Astrocyte (in vitro differentiated cells and primary cell): ENCODE results near the genes FGF8 and NFKB2.

GRCh38 chr10:101146933-101147278 lies 15.8 kb downstream of the TLX1 start:
- PRO-cap = no peak
- RRBS, 2 experiments = no CpG with 5 or more reads among the region's 9 CpGs

GRCh38 chr10:101521544-101521976 lies 66.5 kb downstream of the POLL start:
- PRO-cap = no peak
- RRBS, 2 experiments = no CpG with 5 or more reads among the region's 2 CpGs

GRCh38 chr10:101575751-101576355 lies 12.2 kb downstream of the POLL start:
- PRO-cap = no peak
- RRBS, 2 experiments = no CpG with 5 or more reads among the region's 5 CpGs

DNA sequence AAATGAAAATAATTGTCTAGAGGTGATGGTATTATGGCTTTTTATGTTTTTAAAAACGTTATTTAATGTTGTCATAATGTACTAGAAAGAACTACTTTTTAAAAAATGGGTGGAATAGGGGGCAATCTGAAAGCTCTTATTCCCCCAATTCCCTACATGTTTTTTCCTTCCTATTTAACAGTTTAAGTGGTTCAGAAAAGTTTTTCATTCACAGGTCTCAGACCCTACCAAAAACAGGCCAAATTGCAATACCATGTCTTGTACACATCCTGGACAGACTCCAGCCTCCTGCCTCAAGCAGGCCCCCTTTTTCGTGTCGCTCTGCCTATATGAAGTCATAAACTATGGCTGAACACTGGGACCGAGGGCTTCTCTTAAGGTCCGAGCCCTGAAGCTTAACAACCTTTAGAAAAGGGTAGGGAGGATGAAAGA lies 1.4 kb downstream of the FBXW4 start:
- PRO-cap = no peak
- RRBS, 2 experiments = no CpG with 5 or more reads among the region's 5 CpGs

GRCh38 chr10:101695372-101695491 lies 262 bp upstream of the FBXW4 start:
- PRO-cap = no peak
- RRBS, 2 experiments = no CpG with 5 or more reads among the region's 3 CpGs

- PRO-cap = no peak
- RRBS, 2 experiments = 2% methylated on average over 34 to 51 of the region's 105 CpGs
Observed at GRCh38 chr10:101775587-101776334, at the start of gene FGF8. FGF8 (minus strand) TSS chr10:101776114.

GRCh38 chr10:102114230-102115306 lies 5.6 kb downstream of the LDB1 start:
- PRO-cap = bidirectional peak, plus-strand start at chr10:102115078, minus-strand start at chr10:102114941
- RRBS, 2 experiments = 2% methylated on average over 21 to 25 of the region's 63 CpGs

DNA sequence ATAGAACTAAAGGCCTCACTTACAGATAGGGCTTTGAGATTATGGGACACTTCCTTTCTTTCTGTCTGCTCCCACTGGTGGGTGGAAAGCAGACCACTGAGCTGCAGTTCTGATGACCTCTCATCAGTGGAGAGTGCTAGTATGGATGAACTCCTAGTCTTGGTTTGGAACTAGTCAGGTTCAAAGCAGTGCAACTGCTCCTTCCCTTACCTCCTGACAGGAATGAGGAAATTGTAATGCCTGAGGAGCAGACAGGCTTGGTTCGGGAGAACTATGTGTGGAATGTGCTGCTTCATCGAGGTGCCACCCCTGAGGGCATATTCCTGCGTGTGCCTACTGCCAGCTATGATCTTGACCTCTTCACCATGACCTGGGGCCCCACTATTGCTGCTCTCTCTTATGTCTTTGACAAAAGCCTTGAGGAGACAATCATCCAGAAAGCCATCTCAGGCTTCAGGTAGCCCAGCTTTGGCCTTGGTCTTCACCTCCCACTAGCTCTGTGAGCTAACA lies 27.5 kb upstream of the NFKB2 start:
- PRO-cap = no peak
- RRBS, 2 experiments = no CpG with 5 or more reads among the region's 3 CpGs

DNA sequence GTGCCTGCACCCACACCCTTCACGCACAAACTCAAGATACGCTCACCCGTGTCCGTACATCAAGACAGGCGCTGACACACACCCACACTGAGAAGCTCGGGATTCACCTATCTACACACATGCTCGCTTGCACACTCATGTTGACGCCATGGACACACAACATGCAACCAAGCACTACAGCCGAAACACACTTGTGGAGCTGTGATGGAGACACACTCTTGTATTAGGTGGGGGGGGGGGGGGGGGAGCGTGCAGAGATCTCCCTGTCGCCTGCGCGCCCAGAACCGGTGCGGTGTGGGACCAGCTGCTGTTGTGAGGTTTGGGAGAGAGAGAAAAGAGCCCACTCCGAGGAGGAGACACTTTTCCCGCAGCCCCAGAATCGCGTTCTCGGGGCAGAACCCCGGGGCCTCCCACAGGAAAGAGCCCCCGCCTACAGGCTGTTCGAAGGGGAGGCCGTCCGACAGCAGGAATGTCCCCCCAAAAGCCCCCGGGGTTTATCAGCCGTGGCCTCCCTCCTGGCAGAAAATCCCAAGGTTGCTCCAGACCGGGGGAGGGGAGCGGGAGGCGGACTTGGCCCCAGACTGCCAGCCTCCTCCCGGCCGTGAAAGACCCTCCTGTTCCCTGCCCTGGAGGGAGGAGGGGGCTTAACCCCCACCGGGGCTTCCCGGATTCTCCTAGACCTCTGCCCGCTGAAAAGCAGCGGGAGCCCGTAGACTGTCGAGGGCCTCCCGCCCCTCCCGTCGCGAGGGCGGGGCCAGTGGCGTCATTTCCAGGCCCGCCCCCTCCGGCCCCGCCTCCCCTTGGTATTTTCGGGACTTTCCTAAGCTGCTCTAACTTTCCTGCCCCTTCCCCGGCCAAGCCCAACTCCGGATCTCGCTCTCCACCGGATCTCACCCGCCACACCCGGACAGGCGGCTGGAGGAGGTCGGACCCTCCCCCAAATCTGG lies at the start of gene NFKB2:
Gene NFKB2 (plus strand): TSS at position 833 of the 947 bp plus-strand sequence.
- PRO-cap = bidirectional peak, plus-strand start at position 76 of the sequence, minus-strand start at position 53 of the sequence; bidirectional peak, plus-strand start at position 833 of the sequence, minus-strand start at position 684 of the sequence
- RRBS, 2 experiments = 2% methylated on average over 16 to 25 of the region's 56 CpGs

DNA sequence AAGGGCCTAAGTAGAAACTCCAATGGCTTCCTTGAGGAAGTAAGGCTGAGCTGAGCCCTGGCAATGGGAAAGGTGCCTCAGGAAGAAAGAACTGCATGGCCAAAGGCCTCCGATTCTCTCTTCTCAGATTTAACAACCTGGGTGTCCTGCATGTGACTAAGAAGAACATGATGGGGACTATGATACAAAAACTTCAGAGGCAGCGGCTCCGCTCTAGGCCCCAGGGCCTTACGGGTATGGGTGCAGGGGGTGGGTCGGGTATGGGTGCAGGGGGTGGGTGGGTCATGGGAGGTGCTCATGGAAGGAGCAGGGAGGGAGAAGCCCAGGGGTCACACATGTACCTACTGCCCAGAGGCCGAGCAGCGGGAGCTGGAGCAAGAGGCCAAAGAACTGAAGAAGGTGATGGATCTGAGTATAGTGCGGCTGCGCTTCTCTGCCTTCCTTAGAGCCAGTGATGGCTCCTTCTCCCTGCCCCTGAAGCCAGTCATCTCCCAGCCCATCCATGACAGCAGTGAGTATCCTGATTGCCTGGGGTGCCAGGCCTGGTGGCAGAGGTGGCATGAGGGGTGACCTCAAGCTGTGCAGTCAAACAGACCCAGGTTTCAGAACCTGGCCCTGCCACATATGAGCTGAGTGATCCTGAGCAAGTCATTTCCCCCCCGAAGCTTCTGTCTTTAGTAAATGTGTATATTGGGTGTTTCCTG lies 1.8 kb downstream of the NFKB2 start:
- PRO-cap = no peak
- RRBS, 2 experiments = no CpG with 5 or more reads among the region's 10 CpGs

DNA sequence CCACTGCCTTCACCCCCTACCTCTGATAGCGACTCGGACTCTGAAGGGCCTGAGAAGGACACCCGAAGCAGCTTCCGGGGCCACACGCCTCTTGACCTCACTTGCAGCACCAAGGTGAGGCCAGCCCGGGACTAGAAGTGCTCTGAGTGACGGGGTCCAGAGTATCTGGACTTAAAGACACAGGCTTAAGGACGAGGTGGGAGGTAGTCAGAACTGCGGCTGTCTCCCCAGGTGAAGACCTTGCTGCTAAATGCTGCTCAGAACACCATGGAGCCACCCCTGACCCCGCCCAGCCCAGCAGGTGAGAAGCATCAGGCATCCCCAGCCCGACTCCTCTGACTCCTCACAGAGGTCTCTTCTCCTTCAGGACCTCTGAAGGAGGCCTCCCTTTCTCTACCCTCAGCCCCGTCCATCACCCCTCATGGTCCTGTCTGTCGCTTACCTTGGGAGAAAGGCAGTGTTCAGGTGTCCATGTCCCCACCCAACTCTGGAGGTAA lies 5.8 kb downstream of the NFKB2 start:
- PRO-cap = no peak
- RRBS, 2 experiments = 92% methylated on average over 3 of the region's 13 CpGs

- PRO-cap = no peak
- RRBS, 2 experiments = no CpG with 5 or more reads among the region's 10 CpGs
Observed at GRCh38 chr10:102402514-102403061, 7.1 kb downstream of the NFKB2 start.

DNA sequence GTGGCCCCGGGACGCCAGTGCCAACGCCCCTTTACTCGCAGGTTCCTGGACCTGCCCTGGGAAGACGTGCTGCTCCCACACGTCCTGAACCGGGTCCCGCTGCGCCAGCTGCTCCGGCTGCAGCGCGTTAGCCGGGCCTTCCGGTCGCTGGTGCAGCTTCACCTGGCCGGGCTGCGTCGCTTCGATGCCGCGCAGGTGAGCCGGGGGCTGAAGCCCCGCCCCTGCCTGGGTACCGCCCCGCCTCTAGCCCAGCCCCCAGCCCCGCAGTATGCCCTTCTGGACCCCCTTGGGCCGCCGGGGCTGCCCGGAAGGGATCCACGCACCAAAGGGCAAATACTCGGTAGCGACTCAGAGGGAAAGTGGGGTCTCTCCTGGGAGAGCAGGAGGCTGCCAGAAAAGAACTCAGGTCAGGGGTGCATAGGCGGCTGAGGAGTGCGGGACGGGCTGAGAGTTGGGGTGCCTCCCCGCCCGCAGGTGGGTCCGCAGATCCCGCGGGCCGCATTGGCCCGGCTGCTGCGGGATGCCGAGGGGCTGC lies 744 bp downstream of the FBXL15 start:
- PRO-cap = no peak
- RRBS, 2 experiments = 1 to 3% methylated on average over 16 of the region's 44 CpGs

GRCh38 chr10:102633158-102633798 lies 11.0 kb upstream of the TRIM8 start:
- PRO-cap = no peak
- RRBS, 2 experiments = no CpG with 5 or more reads among the region's 9 CpGs

GRCh38 chr10:102647135-102647579 lies 2.9 kb downstream of the TRIM8 start:
- PRO-cap = no peak
- RRBS, 2 experiments = no CpG with 5 or more reads among the region's 11 CpGs

GRCh38 chr10:102656572-102657656 lies 12.6 kb downstream of the TRIM8 start:
- PRO-cap = no peak
- RRBS, 2 experiments = no CpG with 5 or more reads among the region's 53 CpGs

DNA sequence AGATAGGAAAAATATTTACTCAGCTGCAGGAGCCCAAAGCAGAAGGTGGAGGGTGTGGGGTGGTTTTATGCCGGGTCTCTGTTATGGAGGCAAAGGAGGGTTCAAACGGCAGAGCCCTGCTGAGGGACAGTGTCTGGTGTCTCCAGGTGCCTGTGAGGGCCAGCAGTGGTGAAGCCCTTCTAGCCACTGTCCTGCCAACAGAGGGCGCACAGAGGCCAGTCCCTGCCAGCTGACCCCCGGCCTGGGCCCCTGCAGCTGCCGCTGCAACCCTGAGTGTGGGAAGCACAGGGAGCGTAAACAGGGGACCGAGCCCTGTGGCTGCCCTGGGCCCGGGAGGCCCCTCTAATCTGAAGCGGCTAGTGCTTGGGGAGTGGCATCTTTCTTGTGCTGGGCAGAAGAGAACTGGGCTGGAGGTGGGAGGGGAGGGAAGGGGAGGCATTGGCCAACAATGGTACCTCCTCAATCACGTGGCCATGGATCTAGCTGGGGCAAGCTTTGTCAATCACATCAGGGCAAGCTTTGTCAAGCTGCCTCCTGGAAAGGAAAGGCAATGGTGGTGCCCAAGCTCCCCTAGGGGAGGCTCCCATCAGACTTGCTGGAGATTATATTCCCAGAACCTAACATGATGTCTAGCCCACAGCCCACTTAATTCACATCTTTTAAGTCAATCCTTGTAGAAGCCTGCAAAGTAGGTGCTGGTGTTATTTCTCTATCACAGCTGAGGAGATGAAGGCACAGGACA lies 34.6 kb downstream of the TRIM8 start:
- PRO-cap = no peak
- RRBS, 2 experiments = 9% methylated on average over 4 of the region's 10 CpGs; no CpG with 5 or more reads in 1 of the 2 experiments

DNA sequence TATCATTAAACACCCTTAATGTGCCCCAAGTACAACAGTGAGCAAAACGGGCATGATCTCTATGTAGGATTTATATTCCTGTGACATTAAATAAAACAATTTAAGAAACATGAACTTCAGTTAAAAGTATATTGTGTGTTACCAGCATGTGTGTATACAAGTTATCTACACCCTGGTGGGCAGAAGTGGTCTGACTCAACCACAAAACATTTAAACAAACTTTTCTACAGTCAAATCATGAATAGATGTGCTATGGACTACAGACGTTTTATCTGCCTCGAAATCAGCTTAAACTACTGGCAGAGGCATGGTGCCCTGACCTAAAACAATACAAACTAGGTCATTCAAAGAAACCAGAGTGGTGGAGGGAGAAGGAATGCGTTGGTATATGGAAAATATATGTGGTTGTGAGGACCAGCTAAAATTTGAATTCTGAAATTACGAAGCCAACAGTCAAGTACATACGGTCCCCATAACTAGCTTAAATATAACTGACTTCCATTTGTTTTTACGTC lies 3.6 kb downstream of the ARL3 start:
- PRO-cap = no peak
- RRBS, 2 experiments = no CpG with 5 or more reads among the region's 7 CpGs

DNA sequence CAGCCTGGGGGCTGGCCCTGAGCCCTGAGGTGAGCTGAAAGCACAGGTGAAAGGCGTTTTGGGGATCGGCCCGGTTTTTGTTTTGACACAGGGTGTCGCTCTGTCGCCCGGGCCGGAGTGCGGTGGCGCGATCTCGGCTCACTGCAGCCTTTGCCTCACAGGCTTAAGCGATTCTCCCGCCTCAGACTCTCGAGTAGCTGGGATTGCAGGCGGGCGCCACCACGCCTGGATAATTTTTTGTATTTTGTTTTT lies 457 bp downstream of the SFXN2 start:
- PRO-cap = no peak
- RRBS, 2 experiments = 7% methylated on average over 3 of the region's 17 CpGs; no CpG with 5 or more reads in 1 of the 2 experiments

- PRO-cap = no peak
- RRBS, 2 experiments = no CpG with 5 or more reads among the region's 22 CpGs
Observed at GRCh38 chr10:102812785-102813426, 24.3 kb downstream of the CYP17A1 start.